HTERT-HM (cell line): ENCODE measurements around the genes GPNMB, GSDME and CYCS.

GRCh38 chr7:23246518-23247094, at the start of gene GPNMB:
GPNMB (plus strand) TSS chr7:23246775.
- RRBS, result no CpG with 5 or more reads among the region's 7 CpGs

DNA sequence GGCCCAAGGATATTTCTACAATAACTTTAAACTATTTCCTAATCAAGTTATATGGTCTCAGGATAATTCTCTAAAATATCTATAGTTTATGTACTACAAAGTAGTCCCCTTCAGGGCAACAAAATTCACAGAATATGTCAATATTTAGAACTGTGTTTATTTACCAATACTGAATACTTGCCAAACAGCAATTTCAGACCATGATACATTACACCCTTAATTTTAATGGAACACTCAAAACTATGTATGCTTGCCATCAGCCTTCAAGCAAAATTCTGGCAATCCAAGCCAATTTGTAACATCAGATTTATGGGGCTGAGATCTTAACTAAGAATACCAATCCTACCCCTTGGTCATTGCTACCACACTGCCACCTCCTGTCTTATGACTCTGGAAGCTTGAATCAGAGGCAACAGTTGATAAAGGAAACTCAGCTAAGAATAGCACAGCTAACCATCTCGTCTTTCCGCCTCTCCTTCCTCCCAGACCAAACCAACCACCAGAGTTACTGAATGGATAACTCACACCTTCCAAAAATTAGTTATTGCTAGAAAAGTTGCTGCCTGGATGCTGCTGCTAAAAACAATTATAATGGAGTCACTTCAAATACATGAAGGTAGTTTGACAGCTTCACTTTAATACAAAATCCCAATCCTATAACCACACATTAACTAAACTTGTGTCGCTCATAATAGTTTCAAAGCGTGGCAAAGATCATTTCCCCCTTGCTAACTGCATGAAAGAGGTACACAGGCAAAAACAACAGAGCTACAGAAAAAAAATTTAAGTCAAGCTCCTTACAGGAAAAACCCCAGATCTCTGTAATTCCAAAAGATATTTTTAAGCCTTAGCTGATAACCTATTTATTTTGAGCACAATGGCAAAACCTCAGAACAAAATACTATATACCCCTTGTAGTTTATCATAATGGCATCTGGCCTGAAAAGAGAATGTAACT, 7.4 kb downstream of the IGF2BP3 start:
- RRBS, result no CpG with 5 or more reads among the region's 4 CpGs

GRCh38 chr7:23472781-23473856, 2.8 kb upstream of the IGF2BP3 start:
- RRBS, result 17% methylated on average over 5 of the region's 16 CpGs

- RRBS, result 1% methylated on average over 4 of the region's 21 CpGs
Observed at GRCh38 chr7:23530826-23531299, 918 bp downstream of the TRA2A start.

DNA sequence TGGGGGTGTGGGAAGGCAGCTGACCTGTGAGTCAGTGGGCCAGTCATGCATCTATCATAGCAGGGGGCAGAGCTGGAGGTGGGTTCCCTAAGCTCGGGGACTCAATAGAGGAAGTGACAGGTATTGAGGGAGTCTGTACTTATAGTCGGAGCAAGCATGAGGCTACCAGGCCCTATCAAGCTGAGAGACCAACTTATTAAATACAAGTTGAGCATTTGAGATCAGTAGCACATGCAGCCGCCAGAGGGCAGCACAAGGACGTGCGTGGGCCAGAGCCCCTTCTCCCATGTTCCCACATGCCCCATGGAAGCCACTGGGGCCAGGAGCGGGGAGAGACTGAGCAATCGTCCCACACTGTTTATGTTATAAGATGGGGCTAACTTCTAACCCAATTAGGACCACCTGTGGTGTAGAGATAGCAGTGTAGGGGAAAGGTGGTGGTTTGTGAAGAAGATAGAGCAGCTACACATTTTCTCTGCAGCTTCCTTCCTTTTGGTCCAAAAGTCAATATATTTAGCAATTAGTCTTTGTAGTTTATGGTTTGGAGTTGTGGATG, 13.0 kb upstream of the STK31 start:
- RRBS, result no CpG with 5 or more reads among the region's 7 CpGs

- RRBS, result 2% methylated on average over 49 of the region's 99 CpGs
Observed at GRCh38 chr7:24756585-24757722, at the start of gene GSDME. GSDME (minus strand) TSS chr7:24757464.

- RRBS, result no CpG with 5 or more reads among the region's 4 CpGs
Observed at GRCh38 chr7:24781162-24781525, 23.9 kb upstream of the GSDME start.

GRCh38 chr7:24970780-24971257, 9.2 kb downstream of the OSBPL3 start:
- RRBS, result no CpG with 5 or more reads among the region's 5 CpGs

GRCh38 chr7:25124959-25125986, at the start of gene CYCS:
CYCS (minus strand) TSS chr7:25125260.
- RRBS, result no CpG with 5 or more reads among the region's 83 CpGs

DNA sequence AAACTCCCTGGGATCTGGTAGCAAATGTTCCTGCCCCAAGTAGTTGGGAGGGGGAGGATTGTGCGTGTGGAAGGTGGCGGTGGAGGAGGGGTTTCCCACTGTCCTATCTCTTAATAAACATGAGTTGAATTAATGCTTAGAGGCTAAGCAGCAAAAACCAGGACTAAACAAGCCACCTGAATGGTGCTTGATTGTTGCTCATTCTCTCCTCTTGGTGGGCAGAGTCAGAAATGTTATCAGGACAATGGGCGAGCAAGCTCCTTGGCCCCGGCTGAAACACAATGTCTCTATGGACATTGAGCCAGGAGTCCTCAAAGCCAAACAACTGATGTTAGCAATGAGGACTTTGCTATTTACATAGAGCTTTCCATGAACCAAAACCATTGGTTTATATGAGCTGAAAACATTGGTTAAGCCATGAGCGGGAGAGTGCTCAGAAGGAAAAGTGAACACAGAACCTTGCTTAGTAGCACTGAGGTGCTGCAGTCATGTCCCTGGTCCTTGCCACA, 21.4 kb upstream of the NPVF start:
- RRBS, result no CpG with 5 or more reads among the region's 5 CpGs

DNA sequence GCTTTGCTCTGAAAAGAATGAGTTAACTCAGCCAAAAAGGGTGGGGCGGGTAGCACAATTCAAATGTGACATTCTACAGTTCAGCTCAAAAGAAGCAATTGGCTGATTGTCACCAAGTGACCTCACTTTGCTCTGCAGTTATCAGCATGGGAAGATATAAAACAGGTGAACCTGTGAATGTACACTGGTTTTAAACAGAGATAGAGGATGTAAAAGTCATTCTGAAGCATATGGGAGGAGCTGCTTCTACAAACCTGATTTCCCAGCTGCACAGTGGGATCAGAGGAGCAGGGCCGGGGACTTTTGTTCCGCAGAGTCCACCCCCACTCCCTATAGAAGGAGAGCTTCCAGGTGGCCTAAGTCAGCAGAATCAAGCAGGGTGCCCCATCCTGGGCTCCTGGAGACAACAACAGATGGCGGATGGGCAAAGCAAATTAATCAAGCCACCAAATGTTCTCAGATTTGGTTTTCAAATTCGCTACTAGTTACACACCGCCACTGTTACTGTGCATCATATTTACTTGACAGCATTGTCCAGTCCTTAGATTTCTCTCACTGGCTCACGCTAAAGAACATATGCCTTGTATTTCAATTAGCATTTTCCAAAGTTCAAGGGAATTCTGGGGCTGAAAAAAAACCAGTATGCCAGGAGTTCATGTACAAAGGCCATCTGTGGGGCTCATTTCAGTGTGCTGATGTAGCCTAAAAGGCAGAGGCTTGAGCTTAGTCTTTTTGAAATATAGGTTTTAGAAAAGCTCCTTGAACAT, 27.6 kb upstream of the NPVF start:
- RRBS, result no CpG with 5 or more reads among the region's 7 CpGs

GRCh38 chr7:25495259-25495678, 267.0 kb upstream of the NPVF start:
- RRBS, result no CpG with 5 or more reads among the region's 10 CpGs

GRCh38 chr7:25597660-25598273, 369.5 kb upstream of the NPVF start:
- RRBS, result no CpG with 5 or more reads among the region's 12 CpGs

DNA sequence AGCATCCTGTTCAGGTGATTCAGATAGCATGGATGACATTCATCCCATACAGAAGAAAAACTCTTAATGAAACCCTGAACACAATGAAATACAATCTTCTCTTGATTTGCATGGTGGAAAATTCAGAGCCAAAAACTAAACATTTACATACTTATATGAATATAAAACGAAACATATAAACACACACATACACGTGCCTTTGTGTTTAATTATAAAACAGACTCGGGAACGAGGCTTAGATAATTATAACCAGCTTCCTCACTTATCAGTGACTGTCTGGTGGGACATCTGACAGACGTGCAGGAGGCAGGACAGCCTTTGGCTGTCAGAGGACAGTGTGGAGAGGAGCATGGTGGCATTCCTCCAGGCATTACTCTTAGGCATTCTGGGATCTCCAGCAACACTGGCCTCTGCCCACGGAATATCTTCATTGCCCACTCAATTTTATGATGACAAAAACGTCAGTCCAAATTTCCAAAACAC, 262.3 kb upstream of the NFE2L3 start:
- RRBS, result no CpG with 5 or more reads among the region's 7 CpGs

DNA sequence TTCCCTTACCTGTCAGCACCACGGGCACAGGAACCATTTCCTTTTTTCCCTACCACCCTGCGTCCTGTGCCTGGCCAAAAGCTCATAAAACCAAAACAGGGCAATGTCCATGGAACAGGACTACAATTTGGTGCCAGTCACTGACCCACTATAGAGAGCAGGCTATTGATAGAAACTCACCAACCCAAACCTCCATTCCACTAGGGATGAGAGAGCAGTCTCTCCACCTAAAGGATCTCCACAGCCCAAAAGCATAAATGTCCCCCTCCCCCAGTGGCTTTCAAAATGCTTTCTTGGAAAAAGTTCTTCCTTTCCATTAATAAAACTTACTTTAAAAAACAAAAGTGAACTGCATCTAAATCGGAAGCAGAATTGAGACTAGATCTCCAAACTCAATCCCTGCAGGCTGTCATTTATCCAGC, 202.9 kb upstream of the NFE2L3 start:
- RRBS, result no CpG with 5 or more reads among the region's 3 CpGs

DNA sequence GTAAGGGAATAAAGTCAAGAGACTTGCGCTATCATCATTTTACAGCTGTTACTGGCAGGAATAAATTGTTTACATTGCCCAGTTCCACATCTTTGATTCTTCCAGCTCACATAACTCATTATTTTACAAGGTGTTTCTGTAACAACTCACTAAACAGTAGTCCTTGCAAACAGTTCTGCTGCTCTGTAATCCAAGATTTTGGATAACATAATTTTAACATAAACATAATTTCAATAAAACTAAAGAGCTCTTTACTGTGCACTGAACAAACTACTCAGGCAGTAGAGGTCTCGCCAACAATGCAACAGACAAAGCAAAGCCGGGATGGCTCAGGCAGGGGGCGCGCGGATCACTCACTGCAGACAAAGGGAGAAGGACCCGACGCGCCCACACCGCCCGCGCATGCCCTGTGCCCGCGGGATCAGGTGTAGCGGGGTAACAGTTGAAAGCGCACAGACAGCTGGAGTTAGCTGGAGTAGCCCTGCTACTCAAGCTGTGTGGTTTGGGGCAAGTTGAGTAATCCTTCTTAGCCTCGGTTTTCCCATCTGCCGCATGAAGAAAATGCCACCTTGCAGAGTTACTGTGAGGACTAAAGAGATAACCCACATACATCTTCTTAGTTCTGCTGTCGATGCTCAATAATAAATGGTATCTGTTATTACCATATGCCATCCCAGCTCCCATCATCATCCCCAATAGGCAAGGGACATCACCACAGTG, 73.1 kb upstream of the NFE2L3 start:
- RRBS, result no CpG with 5 or more reads among the region's 19 CpGs

GRCh38 chr7:27116306-27117698, 13.8 kb downstream of the HOXA4 start:
- RRBS, result 95% methylated on average over 3 of the region's 19 CpGs

GRCh38 chr7:27125371-27125678, 5.2 kb downstream of the HOXA4 start:
- RRBS, result no CpG with 5 or more reads among the region's 3 CpGs

DNA sequence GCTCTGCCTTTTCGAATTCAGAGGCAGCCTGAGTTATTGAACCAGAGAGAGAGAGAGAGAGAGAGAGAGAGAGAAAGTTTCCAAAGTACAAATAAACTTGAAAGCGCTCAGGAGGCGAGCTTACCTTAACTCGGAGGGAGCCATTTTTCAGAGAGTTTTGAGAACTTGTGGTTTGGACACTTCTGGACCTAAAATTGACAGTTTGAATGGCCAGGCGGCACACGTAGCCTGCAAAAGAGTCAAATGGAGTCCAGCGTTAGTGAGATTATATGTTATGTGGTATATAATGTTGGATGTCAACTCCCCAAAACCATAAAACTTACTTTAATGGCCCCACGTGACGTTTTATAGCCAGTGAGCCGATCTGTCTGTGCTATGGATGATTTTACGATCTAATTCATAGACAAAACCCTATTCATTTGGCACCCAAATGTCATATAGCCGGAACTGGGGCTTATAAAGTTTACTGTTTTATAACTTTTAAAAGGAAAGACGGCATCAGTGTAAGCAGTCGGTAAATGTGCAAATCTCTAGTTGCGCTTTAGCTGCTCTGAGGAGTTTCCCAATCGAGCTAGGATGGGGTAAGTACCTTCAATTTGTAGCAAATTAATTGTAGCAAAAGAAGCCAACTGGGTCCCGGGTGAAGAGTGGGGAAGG, 3.4 kb downstream of the HOXA5 start:
- RRBS, result no CpG with 5 or more reads among the region's 17 CpGs